Osteocyte (in vitro differentiated cells): ENCODE data around the genes NCL, NPPC and PRSS56.

GRCh38 chr2:230520071-230521105 is 104.4 kb downstream of the SP100 start:
- PRO-cap = no peak

DNA sequence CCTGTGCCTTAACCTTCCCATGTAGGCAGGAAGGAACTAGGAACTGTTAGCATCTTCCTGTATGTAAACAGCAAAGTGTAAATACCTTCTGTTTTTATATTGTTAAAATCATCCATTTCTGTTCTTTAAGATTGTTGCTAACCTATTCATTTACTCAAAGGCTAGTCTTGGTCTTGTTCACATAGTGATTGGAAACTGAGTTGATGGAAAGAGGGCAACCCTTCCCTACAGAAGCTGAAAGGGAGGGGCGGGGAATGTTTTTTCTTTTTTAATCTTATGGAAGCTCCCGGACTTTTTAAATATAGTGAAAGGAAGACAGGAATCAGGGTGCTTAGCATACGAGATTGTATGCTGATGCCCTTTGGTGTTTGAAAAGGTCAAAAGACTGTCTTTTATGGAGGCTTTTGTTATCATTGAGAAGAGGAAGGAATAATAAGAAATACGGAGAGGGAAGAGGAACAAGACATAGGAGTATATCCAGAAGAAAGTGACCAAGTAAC is 14.0 kb downstream of the CAB39 start:
- PRO-cap = no peak

DNA sequence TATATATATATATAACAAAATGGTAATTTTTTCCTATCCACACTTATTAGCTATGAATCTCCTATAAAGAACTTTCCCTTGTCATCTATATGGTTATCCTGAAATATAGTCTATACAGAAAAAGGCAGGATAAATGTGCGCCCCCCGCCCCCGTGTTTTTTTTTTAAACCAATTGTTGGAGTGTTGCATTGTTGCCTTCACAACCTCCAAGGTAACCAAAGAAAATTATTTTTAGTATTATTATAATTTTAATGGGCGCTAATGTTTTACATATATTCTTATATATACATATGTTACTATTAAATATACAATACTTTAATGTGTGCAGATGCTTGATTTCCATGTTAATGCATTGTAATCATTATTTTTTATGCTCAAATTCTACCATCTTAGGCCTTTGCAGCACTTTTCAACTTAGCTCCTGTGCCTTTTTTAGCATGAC is 36.2 kb downstream of the CAB39 start:
- PRO-cap = no peak

- PRO-cap = no peak
Observed at GRCh38 chr2:230865164-230865814, 547 bp downstream of the ITM2C start.

GRCh38 chr2:231399833-231400814 is 4.6 kb downstream of the B3GNT7 start:
- PRO-cap = no peak

DNA sequence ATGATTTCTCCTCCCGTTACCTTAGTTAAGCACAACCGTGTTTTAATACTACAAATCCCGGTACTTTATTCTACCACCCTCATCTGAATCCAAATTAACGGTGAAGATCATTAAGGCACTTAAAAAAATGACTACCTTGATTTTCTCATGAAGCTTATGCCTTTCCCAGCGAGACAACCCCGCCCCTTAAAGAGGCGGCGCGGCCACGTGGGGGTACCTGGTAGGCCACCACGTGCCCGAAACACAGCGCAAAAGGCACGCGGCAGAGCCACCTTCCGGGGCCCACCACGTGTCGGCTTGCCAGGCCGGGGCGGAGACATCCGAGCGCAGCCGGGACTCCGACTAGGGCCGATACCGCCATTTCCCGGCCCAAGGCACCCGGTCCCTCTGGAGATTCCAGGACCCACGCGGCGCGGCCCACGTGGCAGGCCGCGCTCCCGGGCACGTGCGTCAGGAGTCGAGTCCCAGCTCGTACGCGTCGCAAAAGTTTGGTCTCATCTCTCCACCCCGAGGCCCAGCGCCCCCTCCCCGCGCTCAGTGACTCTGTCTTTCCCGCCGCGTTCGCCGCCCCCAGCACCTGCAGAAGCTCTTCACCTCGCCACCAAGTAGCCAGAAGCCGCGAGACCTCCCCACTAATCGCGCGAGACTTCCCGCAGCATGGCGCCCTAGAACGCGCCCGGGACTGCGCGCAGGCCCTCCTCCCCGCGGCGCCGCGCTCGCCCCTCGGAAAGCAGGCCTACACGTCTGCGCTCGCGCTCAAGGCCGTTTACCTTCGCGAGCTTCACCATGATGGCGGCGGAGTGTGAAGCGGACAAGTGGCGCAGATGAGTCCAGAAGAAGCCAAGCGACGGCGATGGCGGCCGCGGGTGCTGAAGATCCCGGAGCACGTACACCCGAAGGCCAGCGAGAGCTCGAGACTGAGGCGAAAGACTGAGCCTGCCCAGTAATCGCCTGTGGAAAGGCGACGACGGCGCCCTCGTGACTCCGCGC is at the start of gene NCL:
Gene NCL (minus strand): TSS at position 919 of the 990 bp plus-strand sequence.
- PRO-cap = bidirectional peak, plus-strand start at position 643 of the sequence, minus-strand start at position 579 of the sequence; bidirectional peak, plus-strand start outside the sequence, minus-strand start at position 919 of the sequence

- PRO-cap = no peak
Observed at GRCh38 chr2:231464556-231464682, 135 bp upstream of the NCL start.

GRCh38 chr2:231554110-231554592 is 23.9 kb upstream of the NMUR1 start:
- PRO-cap = no peak

DNA sequence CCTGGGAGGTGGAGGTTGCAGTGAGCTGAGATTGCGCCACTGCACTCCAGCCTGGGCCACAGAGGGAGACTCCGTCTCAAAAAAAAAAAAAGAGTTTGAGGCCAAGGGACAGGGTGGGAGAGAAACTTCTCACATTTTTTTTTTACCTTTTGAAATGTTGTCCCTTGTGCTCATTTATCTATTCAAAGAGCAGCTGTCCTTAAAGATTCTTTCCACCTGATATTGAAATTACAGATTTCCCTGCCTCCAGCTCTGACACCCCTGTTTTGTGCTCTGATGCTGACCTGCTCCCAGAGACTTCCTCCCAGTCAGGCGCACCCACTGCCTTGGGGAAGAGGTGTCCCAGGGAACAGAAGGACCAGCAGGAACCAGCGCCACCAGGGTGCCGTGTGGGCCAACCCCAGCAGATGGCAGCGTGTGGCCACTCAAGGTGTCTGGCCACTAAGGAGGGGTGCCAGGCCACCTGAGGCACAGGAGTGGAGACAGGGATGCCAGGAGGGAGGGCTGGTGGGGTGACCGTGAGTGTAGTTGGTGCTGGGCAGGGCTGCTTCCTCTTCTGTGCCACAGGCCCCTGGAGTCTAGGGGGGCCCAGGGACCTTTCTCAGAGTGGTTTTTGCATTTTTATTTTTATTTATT is 55.8 kb downstream of the TEX44 start:
- PRO-cap = no peak

DNA sequence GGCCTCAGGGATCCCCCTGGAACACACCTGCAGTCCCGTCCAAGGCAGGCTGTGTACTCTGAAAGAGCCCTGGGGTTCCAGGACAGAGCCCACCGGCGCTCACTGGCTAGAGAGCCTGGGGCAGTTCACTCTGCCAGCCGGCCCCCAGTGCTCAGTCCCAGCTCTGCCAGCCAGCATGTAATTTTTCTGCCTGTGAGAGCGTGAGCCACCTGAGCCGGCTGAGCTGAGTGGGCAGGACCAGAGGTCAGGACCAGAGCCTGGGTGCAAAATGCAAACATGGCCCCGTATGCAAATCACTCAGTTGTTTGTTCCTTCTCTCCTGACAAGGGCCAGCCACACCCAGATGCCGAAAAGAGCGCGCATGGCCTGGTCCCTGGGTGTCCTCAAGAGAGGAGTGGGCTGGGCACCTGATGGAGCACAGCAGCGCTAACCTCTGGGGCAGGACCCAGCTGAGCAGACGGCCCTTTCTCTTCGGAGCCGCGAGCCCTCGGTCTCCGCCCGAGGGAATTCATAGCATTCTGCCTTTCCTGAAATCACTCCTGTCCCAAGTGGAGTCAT is 36.6 kb upstream of the PTMA start:
- PRO-cap = no peak

DNA sequence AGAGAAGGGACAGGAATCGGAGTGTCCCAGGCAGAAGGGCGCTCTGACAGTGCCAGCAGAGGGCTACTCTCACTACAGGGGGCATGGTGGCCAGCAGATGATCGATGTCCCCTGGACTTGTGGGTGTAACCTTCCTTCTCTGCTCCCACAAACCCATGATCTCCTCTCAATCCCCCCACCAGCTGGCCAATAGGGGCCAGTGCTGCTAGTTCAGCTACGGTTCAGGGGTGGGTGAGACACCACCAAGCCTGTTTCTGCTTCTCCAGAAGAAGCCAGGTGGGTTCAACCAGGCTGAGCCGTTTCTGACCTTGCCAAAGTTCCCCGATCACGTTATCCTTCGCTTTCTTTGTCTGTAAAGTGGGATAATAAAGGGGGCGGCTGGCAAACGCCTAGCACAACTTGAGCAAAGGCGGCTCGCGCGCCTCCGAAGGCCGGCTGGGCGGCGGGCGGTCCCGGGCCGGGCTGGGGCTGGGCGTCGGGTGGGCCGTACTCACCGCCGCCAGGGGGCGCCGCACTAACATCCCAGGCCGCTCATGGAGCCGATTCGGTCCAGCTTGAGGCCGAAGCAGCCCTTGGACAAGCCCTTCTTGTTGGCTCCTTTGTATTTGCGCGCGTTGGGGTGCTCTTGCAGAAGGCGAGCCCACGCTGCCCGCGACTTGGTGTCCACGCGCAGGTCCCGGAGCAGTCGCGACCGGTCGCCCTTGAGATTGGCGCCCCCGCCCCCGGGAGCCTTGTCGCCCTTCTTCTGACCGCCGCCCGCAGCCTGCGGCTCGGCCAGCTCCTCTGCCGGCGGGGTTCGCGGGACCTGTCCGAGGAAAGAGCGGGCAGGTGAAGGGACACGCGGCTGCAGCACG is 1.1 kb downstream of the NPPC start:
- PRO-cap = no peak

- PRO-cap = no peak
Observed at GRCh38 chr2:231925765-231926692, at the start of gene NPPC. Gene NPPC, minus strand, starts transcription at chr2:231926396.

DNA sequence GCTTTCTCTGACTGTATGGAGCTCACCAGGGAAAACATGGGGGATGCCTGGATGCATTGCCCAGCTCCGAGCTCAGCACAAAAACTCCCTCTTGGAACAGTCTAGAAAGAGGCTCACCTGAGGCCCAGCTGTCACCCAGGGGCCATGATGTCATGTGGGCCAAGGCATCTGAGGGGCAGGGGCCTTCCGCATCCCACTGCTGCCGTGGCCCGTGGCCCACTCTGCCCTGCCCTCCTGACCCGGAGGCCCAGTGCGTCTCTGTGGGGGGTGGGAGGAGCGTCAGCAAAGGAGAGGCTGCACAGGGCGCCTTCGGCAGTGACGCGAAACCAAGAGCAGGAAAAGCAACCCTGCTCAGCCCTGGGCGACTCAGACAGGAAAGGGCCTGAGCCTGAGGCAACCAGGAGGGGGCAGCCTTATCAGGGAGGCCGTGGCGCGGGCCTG is 57.2 kb upstream of the ALPP start:
- PRO-cap = no peak

DNA sequence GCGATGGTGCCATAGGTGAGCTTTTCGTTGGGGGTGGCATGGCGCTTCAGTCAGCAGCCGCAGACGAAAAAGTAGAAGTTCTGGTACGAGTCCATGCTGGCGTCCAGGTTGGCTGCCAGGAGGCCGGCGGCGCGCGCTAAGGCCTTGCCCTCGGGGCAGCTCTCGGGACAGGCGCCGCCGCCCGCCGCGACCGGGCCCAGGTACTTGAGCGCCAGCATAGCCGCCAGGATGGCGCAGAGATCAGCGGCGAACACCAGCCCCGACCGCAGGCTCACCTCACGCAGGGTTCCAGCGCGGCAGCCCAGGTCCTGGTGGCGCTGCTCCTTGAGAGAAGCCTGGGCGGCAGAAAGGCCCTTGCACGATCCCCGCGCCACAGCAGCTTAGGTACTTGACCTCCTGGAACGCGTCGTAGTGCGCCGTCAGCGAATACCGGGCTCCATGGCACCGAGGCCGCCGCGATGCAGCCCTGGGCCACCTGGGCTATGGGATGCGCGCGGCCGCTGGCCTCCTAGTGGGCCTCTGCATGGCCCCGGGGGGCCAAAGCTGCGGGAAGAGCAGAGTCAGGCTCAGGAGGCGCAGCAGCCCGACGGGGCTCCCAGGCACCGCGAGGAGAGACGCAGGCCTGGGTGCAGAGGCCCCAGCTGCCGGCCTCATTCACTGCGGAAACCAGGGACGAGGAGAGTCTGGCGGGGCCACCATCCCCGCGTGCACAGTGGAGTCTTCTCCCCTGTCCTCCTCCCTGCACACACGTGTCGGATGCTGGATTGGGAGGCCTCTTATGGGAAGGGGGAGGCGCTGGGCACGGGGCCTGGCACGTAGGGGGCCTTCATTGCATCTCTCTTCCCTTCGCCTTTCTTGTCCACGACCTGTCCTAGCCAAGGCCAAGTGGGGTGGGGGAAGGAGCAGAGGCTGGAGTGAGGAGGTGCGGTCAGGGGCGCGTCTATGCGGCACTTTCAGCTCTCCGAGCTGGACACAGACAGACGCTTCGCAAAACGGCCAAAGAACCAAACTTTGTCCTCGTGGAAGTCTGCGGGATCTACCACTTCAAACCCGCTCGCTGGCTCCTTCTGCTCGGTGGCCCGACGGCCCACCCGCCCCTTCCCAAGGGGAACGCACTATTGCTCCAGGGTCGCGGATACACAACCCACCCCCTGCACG is 13.1 kb downstream of the ALPG start:
- PRO-cap = no peak

DNA sequence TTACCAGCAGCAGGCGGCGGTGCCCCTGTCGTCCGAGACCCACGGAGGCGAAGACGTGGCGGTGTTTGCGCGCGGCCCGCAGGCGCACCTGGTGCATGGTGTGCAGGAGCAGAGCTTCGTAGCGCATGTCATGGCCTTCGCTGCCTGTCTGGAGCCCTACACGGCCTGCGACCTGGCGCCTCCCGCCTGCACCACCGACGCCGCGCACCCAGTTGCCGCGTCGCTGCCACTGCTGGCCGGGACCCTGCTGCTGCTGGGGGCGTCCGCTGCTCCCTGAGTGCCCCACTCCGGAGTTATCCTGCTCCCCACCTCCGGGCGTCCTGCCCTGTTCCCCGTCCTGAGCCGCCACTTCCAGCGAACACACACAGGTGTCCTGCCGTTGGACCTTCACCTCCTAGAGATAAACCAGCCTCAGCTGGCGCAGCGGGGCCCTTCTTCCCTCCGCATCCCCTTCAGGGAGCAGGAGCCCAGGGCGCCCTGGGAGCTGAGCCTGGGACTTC is 3.0 kb downstream of the ALPI start:
- PRO-cap = no peak

DNA sequence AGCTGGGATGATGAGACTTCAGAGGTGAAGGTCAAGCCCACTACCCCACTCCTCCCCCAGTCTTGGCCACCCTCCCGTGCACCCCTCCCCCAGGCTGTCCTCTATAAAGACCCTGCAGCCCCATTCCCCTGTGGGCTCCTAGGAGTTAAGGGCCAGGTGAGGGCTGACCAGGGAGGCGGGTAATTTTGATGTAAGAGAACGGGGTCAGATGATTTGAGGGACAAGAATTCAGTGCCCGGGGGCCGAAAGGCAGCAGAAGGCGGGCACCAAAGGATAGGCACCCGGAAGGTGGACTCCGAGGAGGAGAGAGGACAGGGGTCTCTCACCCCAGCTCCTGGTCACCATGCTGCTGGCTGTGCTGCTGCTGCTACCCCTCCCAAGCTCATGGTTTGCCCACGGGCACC is at the start of gene PRSS56:
Gene PRSS56 (plus strand): TSS at position 133 of the 404 bp plus-strand sequence.
- PRO-cap = no peak

- PRO-cap = unidirectional peak, plus-strand start at chr2:232633174; unidirectional peak, plus-strand start at chr2:232633258
Observed at GRCh38 chr2:232632744-232633387, 538 bp upstream of the EFHD1 start.

GRCh38 chr2:232634399-232635276 is 1.2 kb downstream of the EFHD1 start:
- PRO-cap = no peak

GRCh38 chr2:232790459-232791566 is 14.4 kb upstream of the KCNJ13 start:
- PRO-cap = no peak

DNA sequence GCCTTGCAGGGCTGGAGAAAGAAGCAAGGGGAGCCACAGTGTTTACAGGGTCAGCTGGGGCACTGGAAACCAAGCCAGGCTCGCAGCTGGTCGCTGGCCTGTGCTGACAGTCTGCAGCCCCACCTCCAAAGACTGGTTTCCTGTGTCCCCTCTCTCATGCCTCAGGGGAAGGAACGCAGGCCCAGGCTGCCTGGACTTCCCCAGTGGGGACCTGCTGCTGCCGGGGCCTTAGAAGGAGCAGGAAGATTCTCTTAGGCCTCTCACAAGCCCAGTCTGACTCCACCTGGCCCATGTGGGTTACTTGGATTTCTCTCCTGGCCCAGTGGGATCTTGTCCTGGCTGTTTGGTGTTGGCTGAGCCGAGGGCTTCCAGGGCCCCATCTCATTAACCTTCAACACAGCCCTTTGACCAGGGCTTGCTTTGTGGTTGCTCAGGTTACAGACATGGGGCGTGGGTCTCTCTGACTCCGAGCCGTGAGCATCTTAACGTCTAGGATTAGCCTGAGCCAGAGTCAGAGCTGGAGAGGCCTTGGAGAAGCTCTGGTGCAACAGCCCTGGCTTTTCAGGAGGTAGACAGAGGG is 1.8 kb downstream of the INPP5D start:
- PRO-cap = no peak